Ureter (tissue), 1 donor: ENCODE results near the genes CDCA4 and PACS2.

DNA sequence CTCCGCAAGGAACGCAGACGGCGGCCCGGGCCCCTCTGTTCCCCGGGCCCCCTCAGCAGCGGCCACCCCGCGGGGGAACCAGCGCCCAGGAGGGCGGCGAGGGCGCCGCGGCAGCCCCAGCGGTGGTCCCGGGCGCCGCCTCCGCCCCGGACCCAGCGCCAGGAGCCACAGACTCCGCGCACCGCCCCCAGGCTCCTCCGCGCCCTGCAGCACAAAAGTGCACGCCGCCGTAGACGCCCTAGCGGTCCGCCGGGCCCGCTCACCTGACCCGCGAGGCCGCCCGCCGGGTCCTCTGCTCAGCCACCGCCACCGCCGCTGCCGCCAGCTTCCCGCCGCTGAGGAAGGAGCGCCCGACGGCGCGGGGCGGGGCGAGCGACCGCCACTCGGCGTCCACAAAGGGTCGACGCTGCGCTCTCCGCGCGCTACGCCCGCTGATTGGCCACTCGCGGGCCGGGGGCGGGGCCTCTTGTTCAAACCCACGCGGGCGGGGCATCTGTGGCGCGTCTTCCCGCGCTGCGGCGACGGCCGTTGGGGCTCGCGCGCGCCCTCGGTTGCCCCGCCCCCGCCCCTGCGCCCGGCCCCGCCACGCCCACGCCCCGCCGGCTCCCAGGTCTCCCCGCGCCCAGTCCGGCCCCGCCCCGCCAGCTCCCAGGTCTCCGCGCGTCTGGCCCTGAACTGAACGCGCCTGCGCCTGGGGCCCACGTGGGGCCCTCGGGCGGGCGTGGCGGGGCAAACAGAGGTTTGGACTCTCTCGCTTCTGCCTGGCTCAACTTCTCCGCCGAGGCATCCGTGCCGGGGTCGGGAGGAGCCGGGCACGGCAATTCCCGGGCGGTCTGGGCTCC, at the start of gene CDCA4:
Gene CDCA4, minus strand, starts transcription at position 348 of the 842 bp plus-strand sequence.
- PRO-cap: bidirectional peak, plus-strand start at position 705 of the sequence, minus-strand start at position 337 of the sequence

GRCh38 chr14:105032671-105033083, 11.8 kb upstream of the CDCA4 start:
- PRO-cap: no peak

- PRO-cap: no peak
Observed at GRCh38 chr14:105034199-105034884, 13.5 kb upstream of the CDCA4 start.

- PRO-cap: no peak
Observed at GRCh38 chr14:105067274-105068067, 2.2 kb upstream of the GPR132 start.

DNA sequence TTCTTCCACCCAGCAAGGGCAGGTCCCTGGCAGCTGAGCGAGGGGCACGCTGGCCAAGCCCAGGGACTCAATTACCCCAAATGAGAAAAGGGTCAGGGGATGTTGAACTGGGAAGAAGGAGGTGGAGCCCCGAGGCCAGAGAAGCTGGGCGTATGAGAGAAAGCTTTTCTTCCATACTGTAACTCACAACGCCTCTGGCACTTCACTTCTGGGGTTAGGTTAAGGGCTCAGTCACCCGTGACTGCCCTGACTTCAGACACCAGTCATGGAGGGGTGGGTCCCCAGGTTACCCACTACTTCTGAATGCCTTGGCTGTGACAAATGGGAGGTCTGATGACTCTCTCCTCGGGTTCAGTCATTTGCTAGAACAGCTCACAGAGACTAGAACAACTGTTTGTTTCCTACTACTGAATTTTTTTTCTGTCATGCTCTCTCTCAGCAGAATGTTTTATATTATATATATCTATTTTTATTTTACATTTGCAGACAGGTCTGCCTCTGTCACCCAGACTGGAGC, 5.6 kb upstream of the GPR132 start:
- PRO-cap: no peak

DNA sequence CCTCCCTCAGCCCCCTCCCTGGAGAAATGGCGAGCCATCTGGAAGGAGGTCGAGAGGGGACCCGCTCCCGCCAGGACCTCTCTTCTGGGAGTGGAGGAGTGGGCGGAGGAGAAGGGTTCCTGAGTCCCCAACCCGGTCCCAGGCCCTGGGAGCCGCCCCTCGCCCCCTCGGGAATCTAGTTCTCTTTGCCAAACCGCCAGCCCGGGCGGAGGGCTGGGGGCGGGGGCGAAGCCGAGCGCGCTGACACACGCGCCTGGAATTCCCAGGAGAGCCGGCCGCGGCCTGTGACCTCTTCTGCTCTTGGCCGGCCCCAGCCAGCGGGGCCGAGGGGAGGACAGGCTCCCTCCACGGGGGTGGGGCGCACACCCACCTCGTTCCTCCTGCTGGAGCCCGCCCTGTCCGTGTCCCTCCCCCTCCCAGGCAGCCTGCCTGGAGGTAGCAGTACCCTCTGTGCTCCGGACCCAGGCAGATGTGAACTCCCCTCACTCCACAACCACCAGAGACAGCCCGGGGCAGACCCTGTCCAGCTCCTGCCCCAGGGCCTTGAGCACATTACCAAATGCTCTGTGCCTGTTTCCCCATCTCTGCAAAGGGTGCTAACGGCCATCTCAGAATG, 23.0 kb upstream of the GPR132 start:
- PRO-cap: unidirectional peak, minus-strand start at position 82 of the sequence

DNA sequence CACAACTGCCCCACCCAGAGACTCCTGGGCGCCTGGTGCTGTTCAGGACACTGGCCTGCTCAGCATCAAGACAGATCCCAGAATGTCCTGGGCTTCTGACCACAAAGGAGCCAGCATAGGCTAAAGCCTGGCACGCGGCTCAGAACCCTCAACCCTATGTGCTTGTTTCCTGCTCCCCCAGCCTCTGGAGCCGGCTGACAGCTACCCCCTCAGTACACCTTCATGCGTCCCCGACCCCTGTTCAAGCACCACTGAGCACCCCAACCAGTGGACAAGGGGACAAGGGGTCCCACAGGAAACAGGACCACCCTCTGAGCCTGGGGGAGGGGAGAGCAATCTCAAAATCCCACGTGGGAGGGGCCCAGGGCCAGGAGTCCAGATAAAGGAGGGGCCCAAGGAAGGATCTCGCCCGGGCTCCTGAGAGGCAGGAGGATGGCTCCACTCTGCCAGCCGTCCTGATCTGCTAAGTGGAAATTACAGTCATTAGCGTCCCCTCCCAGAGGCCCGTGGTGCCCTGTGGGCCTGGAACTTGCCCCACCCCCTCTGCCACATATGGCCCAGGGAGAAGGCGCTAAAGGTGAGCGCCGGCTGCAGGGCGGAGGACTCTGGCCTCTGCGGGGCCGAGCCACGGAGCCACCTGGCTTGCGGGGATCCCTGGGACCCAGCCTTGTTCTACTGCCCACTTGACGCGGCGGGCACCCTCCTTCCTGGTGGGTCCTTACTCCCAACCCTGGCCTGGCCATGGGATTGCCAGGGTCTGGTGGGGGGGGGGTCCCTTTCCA, 27.2 kb upstream of the GPR132 start:
- PRO-cap: no peak

DNA sequence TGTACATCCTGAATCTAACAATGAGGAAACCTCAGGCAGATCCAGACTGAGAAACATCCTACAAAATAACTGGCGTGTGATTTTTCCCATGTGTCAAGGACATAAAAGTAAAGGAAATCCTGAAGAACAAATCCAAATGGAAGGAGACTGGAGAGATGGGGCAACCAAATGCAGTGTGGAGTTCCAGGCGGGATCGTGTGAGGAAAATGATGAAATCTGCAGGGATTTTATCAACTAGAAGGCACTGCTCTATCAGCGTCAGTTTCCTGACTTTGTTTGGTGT, 43.1 kb upstream of the GPR132 start:
- PRO-cap: no peak

DNA sequence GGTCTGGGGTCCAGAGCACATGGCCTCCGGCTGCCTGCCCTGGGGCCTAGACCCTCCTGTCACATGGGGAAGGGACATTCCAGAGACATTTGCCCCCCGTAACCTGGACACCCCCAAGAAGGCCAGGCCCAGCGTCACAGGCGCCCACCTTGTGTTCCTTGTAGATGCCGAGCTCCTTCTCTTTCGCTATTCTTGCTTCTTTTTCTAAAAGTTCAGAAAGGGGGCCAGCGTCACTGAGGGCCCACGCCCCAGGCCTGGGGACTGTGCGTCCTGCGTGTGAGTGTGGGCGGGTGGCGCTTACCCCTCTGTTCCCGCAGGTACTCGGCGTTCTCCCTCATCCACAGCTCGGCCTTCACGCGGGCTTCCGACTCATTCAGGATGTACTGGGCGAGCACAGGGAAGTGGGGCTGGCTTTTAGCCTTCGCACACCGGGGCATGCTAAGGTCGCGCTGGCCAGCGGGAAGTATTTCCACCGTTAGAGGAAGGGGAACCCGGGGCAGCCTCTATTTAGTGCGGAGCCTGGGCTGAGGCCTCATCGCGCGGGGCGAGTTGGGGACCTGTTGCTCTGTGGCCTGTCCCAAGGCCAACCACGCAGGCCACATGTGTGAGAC, 29.4 kb upstream of the BTBD6 start:
- PRO-cap: no peak

GRCh38 chr14:105314200-105315086, at the start of gene PACS2:
PACS2 (plus strand) TSS chr14:105314748.
- PRO-cap: bidirectional peak, plus-strand start at chr14:105314888, minus-strand start at chr14:105314453

DNA sequence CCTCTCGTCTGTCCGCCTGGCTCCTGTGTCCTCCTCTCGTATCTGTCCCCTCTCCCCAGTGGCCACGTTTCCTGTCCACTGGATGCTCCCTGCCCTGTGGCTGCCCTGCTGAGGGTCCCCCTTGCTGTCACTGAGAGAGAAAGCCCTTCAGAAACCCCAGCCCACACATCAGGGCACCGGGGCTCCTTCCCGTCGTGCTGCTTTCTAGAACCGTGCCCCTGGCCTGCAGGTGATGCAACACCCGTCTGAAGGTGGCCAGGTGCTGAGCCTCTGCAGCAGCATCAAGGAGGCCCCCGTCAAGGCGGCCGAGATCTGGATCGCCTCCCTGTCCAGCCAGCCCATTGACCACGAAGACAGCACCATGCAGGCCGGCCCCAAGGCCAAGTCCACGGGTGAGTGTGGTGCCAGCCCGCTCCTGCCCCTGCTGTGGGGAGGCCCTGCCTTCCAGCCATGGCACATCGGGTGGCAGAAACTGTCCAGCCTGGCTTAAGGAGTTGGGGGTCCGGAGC, 31.3 kb upstream of the TEX22 start:
- PRO-cap: no peak

GRCh38 chr14:105367973-105368601, 30.3 kb upstream of the TEX22 start:
- PRO-cap: no peak

DNA sequence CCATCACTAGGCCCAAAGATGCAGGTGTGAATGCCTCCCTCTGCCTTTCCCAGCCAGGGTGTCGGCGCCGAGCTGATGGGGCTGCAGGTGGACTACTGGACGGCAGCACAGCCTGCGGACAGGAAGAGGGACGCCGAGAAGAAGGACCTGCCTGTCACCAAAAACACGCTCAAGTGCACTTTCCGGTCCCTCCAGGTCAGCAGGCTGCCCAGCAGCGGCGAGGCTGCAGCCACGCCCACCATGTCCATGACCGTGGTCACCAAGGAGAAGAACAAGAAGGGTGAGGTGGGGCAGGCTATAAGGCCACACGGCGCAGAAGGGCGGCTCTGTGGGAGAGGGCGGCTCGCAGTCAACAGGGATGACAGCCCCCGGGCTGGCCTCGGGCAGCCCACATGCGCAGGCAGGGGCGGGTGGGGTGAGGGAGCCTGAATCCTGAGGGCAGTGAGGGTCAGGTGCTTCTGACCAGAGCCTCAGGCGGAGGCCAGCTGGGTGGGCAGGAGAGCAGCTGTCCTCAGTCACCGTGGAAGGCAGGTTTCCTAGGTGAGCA, 5.7 kb upstream of the TEX22 start:
- PRO-cap: no peak

- PRO-cap: no peak
Observed at GRCh38 chr14:105460675-105461267, 13.8 kb upstream of the CRIP2 start.

- PRO-cap: no peak
Observed at GRCh38 chr14:105818499-105819399, 292.4 kb downstream of the TMEM121 start.

DNA sequence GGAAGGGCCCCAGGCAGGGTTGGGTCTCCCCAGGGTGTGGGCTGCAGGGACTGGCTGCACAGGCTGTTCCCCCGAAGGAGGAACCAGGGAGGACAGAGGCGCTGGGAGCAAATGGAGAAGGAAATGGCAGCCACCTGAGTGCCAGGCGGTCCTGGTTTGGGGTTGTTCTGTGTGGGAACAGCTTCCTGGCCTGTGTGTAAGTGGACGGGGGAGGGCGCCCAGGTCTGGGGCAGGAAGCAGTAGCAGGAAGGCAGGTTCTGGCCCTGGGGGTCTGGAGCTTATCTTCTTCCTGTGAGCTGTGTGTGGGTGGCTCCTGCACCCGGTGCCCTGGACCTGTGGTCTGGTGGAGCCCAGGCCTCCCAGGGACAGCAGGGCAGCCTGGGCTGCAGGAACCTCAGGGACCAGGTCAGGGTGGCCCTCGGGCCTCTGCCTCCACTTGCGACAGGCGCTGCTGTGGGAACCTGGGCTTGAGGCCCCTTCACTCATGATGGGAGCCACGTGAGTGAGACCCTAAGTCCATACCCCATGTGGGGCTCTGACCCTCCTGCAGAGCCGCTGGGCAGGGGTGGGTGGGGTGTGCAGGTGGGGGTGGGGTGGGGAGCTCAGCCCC, 372.9 kb downstream of the TMEM121 start:
- PRO-cap: no peak

- PRO-cap: no peak
Observed at GRCh38 chr14:106184691-106185304, 658.4 kb downstream of the TMEM121 start.

DNA sequence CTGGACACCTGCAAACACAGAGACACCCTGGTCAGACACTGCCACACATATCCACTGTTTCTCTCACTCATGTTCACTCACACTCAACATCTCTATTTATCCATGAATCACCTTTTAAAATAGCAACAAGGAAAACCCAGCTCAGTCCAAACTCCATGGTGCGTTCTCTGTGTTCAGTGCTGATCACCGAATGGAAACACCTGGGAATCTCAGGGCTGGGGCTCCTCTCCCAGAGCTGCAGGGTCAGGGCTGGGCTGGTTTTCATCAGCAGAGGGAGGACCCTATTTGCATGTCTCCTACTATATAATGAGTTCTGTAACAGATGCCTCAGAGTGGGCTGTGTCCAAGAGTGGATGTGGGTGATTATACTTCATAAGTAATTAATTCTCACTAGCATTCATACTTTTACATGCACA, 944.2 kb downstream of the TMEM121 start:
- PRO-cap: no peak

DNA sequence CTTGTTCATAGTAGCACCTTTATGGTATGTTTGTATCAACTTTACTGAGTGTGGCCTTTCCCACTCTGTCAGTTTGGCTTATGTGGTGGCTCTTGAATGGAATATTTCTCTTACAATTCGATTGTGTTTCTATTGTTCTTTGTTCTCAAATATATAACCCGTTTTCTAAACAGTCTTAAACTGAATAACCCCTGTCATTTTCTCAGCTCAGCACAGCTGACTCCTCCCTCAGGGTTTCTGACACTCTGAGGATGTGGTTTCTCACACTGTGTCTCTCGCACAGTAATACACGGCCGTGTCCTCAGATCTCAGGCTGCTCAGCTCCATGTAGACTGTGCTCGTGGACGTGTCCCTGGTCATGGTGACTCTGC, 984.4 kb downstream of the TMEM121 start:
- PRO-cap: no peak